LNCaP clone FGC (cell line): ENCODE measurements around the genes NDUFS4 and GPX8.

DNA sequence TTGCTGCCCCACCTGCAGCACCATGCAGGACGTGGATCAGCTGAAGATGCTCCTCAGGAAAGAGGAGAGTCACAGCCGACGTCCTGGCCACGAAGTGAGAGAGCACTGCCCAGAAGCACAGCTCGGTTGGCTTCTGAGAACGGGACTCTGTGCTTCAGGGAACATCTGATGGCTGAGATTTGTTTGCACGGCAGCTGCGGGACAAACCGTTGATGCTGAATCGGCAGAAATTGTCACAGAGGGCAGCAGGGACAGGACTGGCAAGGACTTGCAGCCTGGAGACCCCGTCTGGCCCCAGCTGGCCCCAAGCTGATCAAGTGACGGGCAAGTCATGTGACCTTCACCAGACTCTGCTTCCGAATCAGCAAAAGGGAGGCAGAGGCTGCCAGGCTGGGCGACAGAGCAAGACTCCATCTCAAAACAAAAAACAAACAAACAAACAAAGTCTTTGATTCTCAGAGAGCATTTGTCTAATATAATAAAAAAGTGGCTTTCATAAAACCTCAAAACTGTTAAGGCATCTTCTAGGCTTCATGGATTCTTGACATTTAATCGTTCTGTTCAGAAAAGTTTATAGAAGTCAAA, 118.9 kb upstream of the ITGA1 start:
- RRBS, 2 experiments = no CpG with 5 or more reads among the region's 15 CpGs

- RRBS, 2 experiments = 100% methylated on average over 3 of the region's 6 CpGs
Observed at GRCh38 chr5:52709587-52710159, 78.0 kb upstream of the ITGA1 start.

- RRBS, 2 experiments = no CpG with 5 or more reads among the region's 3 CpGs
Observed at GRCh38 chr5:52775915-52776428, 11.7 kb upstream of the ITGA1 start.

GRCh38 chr5:52777180-52777505, 10.6 kb upstream of the ITGA1 start:
- RRBS, 2 experiments = no CpG with 5 or more reads among the region's 3 CpGs

- RRBS, 2 experiments = no CpG with 5 or more reads among the region's 4 CpGs
Observed at GRCh38 chr5:52876392-52876948, 88.8 kb downstream of the ITGA1 start.

- RRBS, 2 experiments = no CpG with 5 or more reads among the region's 32 CpGs
Observed at GRCh38 chr5:52989701-52990679, 838 bp downstream of the ITGA2 start.

DNA sequence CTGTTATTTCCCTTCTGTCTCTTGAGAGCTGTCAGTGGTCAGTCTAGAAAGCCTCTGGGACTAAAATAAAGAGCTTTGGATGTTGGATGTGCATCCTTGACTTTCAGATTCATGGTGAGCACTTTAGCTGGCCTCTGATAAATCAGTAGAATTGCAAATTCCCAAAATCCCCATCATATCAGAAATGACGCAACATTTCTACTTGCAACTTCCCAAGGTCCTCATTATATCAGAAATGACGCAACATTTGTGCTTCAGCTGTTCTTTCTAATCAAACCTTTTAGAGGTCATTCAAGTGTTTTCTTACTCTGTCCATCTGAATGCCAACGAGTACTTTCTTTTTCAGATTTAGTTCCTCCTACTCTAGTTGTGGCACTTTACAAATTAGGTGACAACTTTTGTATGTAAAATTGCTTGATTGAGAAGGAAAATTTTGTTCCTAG, 167.3 kb upstream of the MOCS2 start:
- RRBS, 2 experiments = no CpG with 5 or more reads among the region's 3 CpGs

GRCh38 chr5:53485789-53486660, 5.6 kb downstream of the FST start:
- RRBS, 2 experiments = no CpG with 5 or more reads among the region's 8 CpGs

- RRBS, 2 experiments = under 1% methylated on average over 5 of the region's 34 CpGs
Observed at GRCh38 chr5:53560282-53561553, at the start of gene NDUFS4. Gene NDUFS4, plus strand, starts transcription at chr5:53560639.

GRCh38 chr5:53874238-53874901, 313.9 kb downstream of the NDUFS4 start:
- RRBS, 2 experiments = no CpG with 5 or more reads among the region's 1 CpG

GRCh38 chr5:54046419-54047028, 263.8 kb downstream of the ARL15 start:
- RRBS, 2 experiments = no CpG with 5 or more reads among the region's 6 CpGs

- RRBS, 2 experiments = no CpG with 5 or more reads among the region's 3 CpGs
Observed at GRCh38 chr5:54307552-54307985, 2.8 kb downstream of the ARL15 start.

- RRBS, 2 experiments = 45 to 64% methylated on average over 22 to 25 of the region's 53 CpGs
Observed at GRCh38 chr5:54883314-54884021, 101.9 kb downstream of the ESM1 start.

GRCh38 chr5:54901173-54901784, 84.1 kb downstream of the ESM1 start:
- RRBS, 2 experiments = no CpG with 5 or more reads among the region's 9 CpGs

DNA sequence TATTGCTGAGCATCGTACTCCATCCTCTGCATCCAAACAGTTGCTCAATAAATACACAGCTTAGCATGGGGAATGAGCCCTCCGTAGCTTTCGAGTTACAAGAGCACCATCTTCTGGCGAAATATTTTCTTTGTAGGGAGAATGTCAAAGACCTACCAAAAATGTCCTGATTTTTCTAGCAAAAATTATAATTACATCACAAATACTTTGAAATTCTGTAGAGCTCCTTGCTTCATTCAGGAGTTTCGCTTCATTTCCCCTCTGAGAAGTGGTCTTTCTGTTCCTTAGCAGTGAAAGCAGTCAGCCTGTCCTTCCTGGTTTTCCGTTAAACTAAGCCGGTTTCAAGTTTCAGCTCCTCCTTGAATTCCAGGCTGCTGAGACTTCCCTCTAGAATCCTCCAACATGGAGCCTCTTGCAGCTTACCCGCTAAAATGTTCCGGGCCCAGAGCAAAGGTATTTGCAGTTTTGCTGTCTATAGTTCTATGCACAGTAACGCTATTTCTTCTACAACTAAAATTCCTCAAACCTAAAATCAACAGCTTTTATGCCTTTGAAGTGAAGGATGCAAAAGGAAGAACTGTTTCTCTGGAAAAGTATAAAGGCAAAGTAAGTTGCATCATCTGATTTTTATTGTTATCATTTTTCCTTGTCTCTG, at the start of gene GPX8:
TSS of gene GPX8 (plus strand) at position 381 of the 655 bp plus-strand sequence.
- RRBS, 2 experiments = 2 to 9% methylated on average over 3 of the region's 10 CpGs

DNA sequence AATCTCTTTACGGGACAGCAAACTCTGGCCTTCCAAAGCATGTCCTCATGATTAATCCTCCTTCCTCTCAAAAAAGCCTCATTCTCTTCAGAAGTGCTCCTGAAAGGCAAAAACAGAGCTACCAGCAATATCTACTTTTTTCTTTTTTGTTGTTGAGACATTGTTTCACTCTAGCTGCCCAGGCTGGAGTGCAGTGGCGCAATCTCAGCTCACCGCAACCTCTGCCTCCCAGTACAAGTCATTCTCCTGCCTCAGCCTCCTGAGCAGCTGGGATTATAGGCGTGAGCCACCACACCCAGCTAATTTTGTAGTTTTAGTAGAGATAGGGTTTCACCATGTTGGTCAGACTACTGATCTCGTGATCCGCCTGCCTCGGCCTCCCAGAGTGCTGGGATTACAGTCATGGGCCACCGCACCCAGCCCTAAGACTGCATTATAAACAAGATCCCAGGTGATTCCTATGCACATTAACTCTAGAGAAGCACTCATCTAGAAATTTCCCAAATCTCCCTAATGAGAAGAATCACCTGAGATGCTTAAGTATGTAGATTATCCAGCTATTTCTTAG, 17.0 kb downstream of the PLPP1 start:
- RRBS, 2 experiments = no CpG with 5 or more reads among the region's 8 CpGs

DNA sequence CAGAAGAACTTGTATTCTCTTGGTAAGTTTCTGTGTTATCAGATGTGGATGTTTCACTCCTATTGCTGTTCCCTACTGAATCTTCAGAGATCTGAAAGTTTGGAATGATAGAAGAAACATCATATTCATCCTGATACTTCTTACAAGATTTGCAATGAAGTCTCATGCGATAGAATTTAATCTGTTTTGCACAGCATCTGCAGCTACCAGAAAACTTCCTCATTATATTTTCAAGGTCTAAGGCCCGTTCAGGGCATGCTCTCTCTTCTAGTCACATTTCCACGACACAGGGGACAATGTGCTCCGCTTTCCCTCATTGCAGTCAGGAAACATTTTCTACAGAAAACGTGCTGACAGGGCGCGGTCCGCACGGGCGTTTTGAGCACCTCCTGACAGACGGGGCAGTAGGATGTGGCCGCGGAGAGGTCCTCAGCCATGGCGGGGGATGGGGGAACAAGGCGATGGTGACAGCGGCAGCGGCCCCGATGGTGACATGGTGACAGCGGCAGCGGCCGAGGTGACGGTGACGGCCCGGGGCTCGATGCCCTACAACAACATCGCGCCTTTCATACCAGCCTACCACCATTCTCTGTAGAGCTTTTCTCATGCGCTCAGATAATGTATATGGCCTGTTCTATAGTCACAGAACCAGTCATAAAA, 4.2 kb downstream of the PLPP1 start:
- RRBS, 2 experiments = no CpG with 5 or more reads among the region's 28 CpGs

DNA sequence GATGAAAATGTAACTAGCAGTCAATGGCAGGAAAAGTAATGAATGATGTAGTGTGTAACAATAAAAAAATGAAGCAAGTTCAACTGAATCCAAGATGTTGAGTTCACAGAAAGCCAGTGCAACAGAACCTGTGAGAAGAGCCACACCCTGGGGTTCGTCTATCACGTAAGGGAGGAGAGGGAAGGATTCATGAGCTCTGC, 60.1 kb upstream of the PLPP1 start:
- RRBS, 2 experiments = no CpG with 5 or more reads among the region's 2 CpGs

GRCh38 chr5:55636067-55636653, 76.0 kb downstream of the SLC38A9 start:
- RRBS, 2 experiments = no CpG with 5 or more reads among the region's 3 CpGs